Peripheral blood mononuclear cell (primary cell): ENCODE results near the genes SLC26A4 and SLC26A3.

DNA sequence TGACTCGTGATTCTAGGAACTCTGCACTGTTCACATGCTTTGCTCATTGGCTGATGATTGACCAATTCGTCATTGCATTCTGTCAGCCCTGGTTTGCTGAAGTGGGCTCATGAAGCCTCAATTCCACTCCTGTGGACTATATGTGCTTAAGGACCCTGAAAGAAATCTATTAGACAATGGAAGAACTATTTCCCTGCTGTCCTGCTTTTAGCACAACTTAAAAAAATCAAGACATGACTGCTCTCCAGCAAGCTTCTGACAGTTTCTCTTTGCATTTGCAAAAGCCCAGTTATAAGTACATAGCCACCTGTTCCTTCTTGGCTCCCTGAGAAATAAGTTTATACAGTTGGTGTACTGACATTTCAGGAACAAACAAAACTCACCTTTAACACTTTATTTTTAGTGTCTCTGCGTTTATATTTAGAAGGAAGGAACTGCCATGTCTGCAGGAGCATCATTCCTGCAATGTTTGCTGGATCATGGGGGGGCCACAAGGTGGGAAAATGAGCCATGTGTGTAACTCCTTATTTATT lies 146.0 kb upstream of the NAMPT start:
- PRO-cap, 8 experiments = no peak in any of the 8 experiments

GRCh38 chr7:106485160-106485868 lies 175.6 kb downstream of the CCDC71L start:
- PRO-cap, 8 experiments = no peak in any of the 8 experiments

DNA sequence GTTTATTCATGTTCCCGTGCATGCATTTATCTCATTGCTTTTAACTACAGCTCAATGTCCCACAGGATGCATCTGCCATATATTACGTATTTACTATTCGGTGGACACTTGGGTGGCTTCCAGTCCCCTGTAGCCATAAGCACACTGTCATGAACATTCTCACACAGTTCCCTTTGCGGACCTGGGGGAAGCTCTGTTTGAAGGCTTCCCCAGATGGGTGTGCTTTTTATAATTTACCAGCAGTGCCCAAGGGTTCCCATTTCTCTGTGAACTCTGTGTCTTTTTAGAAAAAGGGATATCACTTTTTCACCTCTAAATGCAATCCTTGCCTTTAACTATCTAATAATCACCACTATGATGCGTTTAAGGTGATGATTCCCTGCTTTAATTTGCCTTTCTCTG lies 122.2 kb downstream of the CCDC71L start:
- PRO-cap, 8 experiments = no peak in any of the 8 experiments

DNA sequence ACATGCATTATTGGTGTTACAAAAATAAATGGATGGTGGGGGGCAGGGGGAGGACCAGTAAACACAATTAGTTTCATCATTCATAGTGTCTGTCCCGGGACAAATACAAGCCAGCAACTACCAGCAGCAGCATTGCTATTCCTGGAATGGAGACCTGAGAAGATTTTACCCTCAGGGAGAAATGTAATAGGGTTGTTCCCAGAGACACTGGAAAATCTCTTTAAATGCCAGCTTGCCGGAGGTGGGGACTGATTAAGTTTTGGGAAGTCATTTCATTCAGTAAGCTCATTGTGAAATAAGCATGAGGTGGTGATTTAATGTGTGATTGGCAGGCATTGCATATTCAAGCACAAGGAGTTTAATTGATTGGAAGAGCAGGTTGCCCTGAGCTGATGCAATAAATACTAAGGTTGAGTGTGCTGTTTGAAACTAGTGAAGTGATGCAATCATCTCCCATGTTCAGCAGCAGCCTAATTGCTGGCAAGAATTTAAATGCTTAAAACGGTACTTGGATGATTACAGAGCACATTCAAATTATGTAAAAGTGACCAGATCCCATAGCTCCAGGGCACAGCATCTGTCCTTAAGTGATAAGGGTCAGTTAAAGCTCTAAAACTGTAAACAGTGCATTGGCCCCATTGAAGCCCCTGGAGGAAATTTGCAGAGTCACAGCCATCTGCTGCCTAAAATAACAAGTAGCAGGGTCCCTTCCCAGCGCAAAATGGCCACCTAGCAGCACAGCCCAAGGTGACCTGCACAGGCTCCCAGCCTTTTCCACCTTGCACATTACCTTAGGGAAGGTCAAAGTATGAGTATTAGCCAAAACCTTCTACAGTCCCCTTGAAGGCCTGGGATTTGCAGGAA lies 92.2 kb downstream of the CCDC71L start:
- PRO-cap, 8 experiments = no peak in any of the 8 experiments

DNA sequence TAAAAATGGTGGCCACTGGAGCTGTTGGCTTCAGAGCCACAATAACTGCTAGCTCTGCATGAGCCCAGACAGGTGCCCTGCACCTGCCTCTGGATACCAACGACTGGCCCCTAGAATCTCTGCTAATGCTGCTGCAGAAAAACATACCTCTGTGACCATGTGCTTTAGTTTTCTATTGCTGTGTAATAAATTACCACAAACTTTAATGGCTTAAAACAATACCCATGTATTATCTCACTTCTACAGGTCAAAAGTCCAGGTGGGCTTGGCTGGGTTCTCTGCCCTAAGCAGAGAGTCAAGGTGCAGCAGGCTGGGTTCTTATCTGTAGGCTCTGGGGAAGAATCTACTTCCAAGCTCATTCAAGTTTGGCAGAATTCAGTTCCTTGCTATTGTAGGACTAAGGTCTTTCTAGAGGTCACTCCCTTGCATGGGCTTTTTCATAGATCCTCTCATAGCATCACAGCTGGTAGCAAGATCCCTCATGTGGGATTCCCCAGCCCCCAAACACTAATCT lies 52.3 kb downstream of the CCDC71L start:
- PRO-cap, 8 experiments = no peak in any of the 8 experiments

DNA sequence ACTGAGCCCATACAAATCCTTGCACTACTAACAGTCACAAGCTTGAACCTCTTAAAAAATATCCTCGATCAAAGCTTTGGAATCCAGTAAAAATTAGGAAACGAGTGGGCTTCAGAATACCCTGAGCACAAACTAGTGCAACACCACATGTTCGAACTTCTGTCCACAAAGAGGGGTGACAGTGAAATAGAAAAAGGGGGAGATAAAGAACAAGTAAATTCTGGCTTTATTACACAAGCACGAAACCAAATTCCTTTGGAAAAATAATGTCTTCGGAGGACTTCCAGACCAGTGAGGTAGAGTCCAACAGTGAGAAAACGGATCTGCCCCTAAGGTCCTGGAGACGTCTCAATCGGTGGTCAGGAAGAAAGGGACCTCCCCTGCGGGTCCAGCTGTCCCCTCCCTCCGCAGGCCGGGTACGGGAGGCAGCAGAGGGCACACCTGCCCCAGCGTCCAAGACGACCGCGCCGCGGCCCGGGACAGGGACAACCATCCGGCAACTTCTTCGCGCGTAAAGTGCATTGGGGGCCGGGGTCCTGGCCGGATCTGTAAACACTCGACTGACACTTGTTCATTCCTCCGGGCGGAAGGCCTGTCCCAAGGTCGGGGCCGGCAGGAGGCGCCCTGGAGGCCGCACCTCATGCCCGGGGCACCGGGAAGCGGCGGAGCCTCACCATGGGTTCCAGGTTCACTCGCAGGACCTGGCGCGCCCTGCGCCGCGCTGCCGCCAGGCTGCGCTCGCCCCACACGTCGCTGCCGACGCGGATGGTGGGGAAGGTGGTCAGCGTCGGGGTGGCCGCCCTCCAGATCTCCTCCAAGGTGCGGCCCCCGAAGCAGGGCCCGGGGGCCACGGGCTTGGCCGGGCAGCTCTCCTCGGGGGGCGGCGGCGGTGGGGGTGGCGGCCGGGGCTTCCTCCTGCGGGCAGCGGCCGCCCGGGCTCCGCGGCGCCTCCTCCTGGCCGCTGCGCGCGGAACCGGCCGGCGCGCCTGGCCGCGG lies 1.1 kb downstream of the CCDC71L start:
- PRO-cap, 8 experiments = peak in 8 of 8 experiments; most common plus-strand start position 768 of the sequence (in 6); most common minus-strand start position 460 of the sequence (in 2)

GRCh38 chr7:106867749-106868949 lies 3.1 kb downstream of the PIK3CG start:
- PRO-cap, 8 experiments = peak in 5 of 8 experiments; most common plus-strand start chr7:106868072 (in 4)

- PRO-cap, 8 experiments = no peak in any of the 8 experiments
Observed at GRCh38 chr7:106871832-106872848, 7.1 kb downstream of the PIK3CG start.

DNA sequence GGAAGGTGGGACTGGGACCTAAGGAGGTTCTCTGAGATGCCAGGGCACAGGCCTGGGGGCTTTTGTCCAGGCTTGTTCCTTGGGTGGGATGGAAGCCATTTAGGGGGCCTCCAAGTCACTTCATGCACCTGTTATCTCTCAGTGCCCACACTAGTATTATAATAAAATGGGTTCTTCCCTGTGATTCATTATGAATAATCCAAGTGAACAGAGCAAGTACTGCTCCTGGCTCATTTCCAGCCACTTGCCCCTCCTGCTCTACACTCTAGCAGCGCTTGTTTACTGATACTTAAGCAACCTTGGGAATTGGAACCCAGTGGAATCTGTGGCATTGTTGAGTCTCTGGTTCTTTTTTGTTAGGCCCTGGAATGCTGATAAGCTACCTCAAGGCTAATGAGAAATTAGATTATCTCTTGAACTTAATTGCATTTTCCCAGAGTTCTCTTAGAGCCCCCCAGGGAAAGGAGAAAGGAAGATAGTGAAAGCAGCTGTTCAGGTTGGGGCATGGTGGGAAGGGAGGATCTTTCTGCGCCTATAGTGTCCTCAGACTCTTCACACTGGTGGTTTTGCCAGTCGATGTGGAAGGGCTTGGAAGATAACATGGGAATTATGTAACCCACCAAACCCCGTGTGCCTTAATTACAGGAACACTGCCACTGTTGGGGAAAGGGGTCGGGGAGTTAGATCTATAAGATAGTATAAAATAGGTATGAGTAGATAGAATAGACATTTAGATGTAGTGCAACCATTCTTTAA lies 34.1 kb downstream of the PRKAR2B start:
- PRO-cap, 8 experiments = no peak in any of the 8 experiments

DNA sequence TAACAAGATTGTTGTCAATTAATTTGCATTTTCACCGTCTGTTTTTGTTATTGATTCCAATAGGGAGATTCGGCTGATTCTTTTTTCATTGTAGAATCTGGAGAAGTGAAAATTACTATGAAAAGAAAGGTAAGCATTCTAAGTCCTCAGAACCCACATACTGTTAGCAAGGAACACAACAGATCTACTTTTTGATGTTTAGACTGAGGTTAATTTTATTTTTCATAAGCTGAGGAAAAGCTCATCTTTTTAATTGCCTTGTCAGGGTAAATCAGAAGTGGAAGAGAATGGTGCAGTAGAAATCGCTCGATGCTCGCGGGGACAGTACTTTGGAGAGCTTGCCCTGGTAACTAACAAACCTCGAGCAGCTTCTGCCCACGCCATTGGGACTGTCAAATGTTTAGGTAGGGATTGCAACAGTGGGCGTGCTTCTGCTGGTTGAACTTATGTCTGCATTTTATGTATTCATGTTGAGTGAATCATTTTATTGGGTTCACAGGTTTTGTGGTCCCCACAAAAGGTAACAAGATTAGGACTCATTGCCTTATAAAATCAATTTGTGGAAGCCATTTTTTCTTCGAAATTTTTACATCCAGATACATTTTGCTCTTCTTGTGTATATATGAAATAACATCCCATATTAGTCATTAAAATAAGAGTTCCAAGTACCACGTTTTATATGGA lies 11.7 kb upstream of the HBP1 start:
- PRO-cap, 8 experiments = no peak in any of the 8 experiments

DNA sequence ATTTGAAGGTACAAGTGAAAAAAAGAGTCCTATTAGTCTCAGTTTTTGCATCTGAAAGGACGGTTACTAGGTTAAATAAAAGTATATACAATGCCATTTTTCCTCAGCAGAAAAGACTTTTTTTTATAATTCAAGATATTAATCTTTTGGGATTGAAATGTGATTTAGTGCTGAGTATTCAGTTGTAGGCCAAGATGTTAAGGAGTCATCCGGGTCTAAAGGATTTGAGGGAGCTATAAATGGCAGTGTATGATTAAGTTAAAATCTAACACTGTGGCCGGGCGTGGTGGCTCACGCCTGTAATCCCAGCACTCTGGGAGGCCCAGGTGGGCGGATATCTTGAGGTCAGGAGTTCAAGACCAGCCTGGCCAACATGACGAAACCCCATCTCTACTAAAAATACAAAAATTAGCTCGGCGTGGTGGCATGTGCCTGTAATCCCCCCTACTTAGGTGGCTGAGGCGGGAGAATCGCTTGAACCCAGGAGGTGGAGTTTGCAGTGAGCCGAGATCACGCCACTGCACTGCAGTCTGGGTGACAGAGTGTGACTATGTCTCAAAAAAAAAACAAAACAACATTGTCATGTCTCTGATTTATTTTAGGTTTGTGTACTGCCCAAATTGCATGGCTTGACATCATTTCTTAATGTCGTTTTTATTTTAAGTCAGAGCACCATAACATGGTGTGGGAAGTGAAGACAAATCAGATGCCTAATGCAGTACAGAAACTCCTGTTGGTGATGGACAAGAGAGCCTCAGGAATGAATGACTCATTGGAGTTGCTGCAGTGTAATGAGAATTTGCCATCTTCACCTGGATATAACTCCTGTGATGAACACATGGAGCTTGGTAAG lies 10.6 kb downstream of the HBP1 start:
- PRO-cap, 8 experiments = peak in 2 of 8 experiments; most common plus-strand start position 271 of the sequence (in 1)

DNA sequence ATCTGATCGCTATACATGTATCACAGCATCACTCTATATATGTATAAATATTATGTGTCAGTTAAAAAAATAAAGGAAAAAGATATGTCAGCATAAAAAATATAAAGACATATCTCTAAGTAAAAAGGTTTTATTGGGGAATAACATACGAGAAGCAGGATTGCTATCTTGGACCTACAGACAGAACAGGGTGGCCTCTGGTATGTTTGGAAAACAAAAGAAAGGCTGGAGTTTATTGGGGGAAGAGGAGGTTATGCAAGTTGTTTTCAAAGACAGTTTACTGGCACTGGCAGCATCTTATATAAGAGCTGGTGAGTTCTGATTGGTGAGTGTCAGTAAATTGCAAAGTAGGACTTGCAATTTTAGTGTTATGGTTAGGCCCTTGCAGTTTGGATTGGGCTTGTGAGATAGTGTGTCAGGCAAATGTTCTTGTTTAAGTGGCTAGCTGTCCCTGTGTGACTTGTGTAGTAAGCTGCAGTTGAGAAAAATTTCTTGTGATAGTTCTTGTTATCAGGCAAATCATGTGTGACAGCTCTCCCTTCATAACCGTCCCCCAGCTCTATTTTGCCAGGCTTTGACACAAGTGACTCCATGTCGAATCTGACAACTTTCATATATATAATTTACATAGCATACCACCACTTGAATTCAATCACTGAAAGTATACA lies 118.2 kb downstream of the HBP1 start:
- PRO-cap, 8 experiments = no peak in any of the 8 experiments

GRCh38 chr7:107475894-107476196 lies 6.0 kb downstream of the GPR22 start:
- PRO-cap, 8 experiments = no peak in any of the 8 experiments

- PRO-cap, 8 experiments = no peak in any of the 8 experiments
Observed at GRCh38 chr7:107608860-107609444, 28.9 kb downstream of the BCAP29 start.

DNA sequence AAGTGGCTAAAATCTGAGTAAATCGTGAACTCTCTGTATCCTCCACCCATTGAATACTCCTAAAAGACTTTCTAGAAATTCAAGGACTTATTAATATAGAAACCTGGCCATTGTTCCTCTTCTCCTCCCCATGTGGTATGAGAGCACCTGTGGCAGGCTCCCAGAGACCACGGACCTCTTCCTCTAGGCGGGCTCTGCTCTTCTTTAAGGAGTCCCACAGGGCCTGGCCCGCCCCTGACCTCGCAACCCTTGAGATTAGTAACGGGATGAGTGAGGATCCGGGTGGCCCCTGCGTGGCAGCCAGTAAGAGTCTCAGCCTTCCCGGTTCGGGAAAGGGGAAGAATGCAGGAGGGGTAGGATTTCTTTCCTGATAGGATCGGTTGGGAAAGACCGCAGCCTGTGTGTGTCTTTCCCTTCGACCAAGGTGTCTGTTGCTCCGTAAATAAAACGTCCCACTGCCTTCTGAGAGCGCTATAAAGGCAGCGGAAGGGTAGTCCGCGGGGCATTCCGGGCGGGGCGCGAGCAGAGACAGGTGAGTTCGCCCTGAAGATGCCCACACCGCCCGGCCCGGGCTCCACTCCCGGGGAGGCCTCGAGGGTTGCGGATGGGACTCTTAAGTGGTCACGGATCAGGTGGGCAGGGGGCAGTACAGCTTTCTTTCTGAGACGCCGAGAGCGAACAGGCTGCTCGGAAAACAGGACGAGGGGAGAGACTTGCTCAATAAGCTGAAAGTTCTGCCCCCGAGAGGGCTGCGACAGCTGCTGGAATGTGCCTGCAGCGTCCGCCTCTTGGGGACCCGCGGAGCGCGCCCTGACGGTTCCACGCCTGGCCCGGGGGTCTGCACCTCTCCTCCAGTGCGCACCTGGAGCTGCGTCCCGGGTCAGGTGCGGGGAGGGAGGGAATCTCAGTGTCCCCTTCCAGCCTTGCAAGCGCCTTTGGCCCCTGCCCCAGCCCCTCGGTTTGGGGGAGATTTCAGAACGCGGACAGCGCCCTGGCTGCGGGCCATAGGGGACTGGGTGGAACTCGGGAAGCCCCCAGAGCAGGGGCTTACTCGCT lies at the start of gene SLC26A4:
TSS of gene SLC26A4 (plus strand) at position 505 of the 1,056 bp plus-strand sequence.
- PRO-cap, 8 experiments = no peak in any of the 8 experiments

GRCh38 chr7:107760908-107761496 lies 17.1 kb downstream of the CBLL1 start:
- PRO-cap, 8 experiments = peak in 2 of 8 experiments; most common plus-strand start chr7:107761016 (in 2)

DNA sequence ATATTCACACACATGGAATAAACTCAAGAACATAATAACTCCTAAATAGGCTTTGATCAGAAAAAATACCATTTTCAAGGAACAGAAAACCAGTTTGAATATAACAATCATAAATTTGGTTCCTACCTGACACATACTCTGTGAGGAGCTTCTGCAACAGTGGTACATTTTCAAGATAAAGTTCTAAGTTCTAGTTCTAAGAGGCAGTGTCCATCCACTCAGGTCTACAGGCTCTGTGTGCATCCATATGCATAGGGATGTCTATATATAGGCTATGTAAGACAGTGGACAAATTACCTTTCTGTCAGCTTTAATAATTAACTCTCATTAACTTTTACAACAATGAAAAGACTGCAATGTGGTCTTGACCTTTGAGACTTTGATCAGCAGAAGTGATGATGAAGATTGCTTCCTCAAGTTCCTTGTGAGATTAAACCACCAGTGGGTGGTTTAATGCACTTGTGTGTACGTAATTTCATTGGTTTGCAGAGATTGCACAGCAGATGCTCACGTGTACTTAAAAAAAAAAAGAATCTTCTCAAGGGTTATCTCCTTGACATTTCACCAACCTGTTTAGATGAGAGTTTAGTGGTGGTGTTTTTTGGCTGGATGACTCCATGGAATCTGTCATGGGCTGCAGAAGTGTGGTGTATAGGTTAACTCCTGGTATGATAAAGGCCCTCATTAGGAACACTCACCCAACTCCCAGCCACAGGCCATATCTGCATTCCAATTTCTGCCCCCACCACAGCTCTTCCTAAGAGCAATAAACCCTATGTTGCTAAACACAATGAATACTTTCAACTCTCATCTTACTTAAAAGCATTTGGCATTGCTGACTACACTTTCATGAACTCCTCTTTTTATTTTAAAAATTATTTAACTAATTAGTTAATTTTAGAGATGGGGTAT lies at the start of gene SLC26A3:
TSS of gene SLC26A3 (minus strand) at position 239 of the 912 bp plus-strand sequence.
- PRO-cap, 8 experiments = no peak in any of the 8 experiments

DNA sequence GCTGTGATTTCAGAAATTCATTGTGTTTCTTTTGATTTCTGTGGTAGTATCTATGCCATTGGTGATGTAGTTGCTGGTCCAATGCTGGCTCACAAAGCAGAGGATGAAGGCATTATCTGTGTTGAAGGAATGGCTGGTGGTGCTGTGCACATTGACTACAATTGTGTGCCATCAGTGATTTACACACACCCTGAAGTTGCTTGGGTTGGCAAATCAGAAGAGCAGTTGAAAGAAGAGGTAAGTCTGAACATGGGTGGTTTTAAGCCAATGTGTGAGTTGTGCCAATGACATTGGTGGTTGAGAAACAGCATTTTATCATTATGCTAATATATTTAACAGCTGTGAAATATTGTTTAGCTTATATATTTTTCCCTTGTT lies 26.2 kb downstream of the DLD start:
- PRO-cap, 8 experiments = no peak in any of the 8 experiments

DNA sequence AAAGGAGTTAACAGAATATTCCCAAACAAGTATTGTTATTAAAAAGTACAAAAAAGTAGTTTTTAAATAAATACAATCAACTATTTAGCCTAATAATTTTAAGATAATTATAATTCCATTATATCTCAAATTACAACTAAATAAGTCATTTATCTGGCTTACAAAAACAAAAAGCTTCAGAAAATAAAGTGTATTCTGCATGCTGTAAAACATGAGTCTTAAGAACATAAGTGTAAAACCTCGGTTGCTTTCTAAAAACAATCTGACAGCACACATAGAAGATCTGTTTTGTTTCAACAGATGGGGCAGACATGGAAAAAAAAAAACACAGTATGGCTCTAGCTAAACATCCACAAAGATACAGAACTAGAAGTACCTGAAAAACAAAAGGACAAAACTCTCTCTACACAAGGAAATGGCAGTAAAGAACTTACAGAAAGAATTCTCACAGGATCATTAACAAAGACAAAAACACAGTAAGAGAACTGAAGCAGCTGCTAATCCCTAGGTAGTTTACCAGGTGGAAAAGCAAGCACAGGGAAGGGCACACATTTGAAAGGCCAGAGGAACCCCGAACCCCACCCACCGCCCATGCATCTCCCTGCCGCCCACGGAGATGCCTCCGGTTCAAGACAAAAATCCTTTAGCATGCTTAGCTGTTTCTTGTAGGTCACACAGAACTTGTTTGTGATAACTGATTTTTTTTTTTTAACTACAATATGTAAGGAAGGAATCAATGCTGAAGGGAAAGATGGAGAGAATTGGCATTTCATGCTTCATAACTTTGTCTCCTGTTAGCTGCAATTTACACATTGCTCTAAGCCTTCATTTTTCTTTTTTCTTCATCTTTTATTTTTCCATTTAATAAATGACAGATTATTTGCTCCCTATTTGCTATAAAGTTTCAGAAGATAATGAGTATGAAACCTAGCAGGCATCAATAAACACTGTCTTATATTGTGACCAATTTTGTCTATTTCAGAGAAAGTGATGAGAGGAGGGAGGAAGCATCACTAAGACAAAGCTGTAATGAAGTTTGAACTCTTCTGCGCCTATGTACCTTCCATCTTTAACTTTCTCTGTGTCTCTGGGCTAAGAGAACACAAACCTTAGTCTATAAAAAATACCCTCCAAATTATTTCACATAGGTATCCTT lies 42.7 kb downstream of the DLD start:
- PRO-cap, 8 experiments = peak in 1 of 8 experiments; most common plus-strand start position 988 of the sequence (in 1)

DNA sequence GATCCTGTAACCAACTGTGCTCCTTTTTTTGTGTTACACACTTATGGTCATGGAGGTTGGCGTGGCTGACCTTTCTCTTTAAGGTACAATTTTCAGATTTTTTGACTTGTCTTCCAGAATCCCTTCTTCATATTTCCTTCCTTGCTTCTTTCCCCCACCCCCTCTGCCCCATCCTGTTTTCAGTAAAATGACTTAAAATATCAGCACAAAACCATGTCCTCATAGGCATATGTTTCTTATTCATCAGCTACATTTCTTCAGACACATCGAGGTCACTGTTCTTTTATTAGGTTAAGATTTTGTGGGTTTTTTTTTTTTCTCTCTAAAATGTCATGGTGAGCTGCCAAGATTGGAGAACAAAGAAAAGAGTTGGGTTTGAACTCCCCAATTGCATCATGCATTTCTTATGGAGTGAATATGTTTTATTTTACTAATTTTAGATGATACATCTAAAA lies 35.9 kb downstream of the LAMB4 start:
- PRO-cap, 8 experiments = no peak in any of the 8 experiments